SK-MEL-5 (cell line): ENCODE measurements around a stretch of chr20.

DNA sequence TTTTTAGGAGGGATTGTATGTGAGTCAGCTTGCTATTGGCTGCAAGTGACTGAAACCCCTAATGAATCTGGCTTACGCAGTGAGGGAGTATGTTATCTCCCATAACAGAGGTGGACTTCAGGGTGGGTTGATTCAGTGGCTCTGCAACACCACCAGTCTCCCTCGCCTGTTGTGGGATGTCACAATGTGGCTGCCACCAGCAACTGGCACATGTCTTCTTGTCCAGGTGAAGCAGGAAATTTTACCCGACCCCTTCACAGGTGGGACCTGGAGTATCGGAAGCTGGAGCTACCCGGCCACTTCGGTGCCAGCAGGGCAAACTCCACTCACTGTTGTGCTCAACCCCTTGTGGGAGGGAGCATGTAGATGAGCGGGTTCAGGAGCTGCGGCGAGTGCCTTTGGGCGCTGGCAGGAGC, 20.5 kb upstream of the SULF2 start:
RAMPAGE:
- cytosol, long total RNA: no peak
- long total RNA: no peak
- nucleus, long total RNA: no peak

DNA sequence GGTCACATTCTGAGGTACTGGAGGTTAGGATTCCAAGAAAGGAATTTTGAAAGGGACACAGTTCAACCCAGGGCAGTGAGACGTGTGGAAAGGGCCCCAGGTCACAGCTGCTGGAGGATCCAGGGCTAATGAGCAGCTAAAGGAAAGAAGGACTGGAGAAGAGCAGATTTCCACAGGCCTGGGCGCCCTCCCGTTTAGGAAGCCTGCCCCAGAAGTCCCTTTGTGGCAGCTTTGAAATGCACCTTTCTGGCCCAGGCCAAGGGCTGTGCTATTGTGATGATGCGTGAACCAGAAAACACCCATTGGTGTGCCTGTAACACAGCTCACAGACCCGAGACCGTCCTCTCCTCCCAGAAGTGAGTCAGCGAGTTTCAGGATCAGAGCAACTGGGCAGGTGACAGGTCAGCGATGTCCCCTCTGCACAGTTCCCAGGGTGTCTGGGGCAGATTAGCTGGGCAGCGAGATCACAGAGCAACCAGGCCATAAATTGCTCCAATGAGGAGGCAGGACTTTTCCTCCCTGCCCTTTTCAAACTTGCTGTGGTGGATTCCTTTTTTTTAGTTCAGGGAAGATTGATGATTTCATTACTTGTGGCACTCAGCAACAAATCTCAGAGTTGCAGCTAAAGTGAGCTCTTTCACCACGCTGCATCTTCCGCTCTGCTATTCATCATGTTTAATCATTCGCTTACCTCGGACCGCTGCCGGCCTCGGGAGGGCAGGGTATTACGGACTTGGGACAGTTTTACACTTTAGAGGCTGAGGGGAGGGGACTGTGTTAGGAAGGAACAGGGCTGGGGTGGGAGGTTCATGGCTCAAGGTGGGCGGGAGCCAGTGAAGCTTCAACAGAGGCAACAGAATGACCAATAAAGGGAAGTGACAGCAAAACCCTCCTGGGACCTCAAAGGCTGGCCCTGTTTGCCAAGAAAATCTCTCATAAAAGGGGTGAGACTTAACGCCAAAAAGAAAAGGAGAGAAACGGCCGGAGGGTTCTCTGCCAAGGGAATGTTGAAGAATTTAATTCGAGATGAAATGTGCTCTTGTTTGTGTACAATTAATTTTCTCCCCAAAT, 72.1 kb upstream of the SULF2 start:
RAMPAGE:
- cytosol, long total RNA: no peak
- long total RNA: no peak
- nucleus, long total RNA: no peak

DNA sequence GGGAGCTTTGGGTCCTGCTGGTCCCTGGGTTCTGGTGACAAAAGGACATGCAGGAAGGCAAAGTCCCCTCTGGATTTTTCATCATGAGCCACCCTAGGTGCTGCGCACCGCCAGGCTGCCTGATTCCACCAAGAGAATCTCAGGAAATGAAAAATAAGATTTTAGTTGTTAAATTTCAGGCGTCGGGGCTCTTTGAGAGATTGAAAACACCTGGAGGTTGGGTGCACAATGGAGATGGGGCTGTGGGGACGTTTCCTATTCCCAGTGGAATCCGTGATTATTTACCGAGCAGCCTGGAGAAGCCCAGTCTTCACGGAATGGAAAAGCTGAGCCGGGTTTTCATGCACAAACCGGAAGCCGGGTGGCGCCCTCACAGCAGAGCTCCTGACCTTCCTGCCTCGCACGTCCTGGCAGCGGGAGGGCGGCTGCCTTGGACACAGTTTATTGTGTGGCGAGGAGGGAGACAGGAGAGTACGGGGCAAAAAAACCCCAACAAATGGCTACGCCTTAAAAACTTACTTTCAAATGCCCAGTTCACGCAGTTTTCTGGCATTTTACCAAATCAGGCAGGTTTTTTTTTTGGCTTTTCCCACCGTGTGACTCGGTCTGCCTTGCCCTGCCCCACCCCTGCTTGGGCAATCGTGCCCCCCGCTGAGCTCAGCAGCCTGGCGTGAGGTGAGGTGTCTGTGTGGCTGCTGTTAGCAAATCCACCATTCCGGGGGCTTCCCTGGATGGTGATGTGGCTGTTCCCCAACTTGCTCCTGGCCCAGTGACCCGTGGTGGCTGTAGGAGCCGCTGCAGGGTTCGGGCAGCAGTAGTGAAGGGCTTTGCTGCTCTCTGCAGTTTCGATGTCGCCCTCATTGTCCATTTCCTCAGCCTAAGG, 187.0 kb upstream of the SULF2 start:
RAMPAGE:
- cytosol, long total RNA: no peak
- long total RNA: no peak
- nucleus, long total RNA: no peak

RAMPAGE:
- cytosol, long total RNA: no peak
- long total RNA: no peak
- nucleus, long total RNA: no peak
These were observed 234.8 kb upstream of the SULF2 start for GRCh38 chr20:48020088-48020451.

GRCh38 chr20:48292619-48293159, 507.4 kb upstream of the SULF2 start:
RAMPAGE:
- cytosol, long total RNA: no peak
- long total RNA: no peak
- nucleus, long total RNA: no peak

GRCh38 chr20:48359668-48360622, 467.9 kb downstream of the PREX1 start:
RAMPAGE:
- cytosol, long total RNA: no peak
- long total RNA: no peak
- nucleus, long total RNA: no peak

RAMPAGE:
- cytosol, long total RNA: no peak
- long total RNA: no peak
- nucleus, long total RNA: no peak
These were observed 178.6 kb downstream of the PREX1 start for GRCh38 chr20:48649276-48649556.

GRCh38 chr20:48652953-48653594, 174.7 kb downstream of the PREX1 start:
RAMPAGE:
- cytosol, long total RNA: no peak
- long total RNA: no peak
- nucleus, long total RNA: no peak

DNA sequence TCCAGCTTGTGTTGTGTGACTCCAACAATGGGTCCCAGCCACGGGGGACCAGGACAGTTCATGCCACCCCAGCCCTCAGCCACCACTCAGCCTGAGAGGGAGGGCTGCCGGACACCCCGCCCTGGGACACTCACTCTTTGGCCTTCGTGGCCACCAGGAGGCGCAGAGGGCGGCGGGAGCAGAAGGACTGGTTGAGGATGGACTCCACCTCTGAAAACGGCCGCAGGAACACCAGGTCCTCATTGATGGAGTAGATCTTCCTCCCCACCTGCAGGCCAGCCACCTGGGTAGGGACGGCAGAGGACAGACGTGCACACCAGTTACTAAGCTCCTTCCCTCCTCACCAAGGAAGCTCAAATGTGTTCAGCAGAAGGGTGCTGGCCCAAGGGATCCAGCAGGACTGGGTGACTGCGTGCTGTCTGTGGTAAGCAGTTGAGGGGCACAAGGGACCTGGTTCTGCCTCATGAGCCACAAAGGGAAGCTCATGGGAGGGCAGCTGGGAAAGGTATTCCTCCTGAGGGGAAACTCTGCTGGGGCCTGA, 170.8 kb downstream of the PREX1 start:
RAMPAGE:
- cytosol, long total RNA: no peak
- long total RNA: no peak
- nucleus, long total RNA: no peak

DNA sequence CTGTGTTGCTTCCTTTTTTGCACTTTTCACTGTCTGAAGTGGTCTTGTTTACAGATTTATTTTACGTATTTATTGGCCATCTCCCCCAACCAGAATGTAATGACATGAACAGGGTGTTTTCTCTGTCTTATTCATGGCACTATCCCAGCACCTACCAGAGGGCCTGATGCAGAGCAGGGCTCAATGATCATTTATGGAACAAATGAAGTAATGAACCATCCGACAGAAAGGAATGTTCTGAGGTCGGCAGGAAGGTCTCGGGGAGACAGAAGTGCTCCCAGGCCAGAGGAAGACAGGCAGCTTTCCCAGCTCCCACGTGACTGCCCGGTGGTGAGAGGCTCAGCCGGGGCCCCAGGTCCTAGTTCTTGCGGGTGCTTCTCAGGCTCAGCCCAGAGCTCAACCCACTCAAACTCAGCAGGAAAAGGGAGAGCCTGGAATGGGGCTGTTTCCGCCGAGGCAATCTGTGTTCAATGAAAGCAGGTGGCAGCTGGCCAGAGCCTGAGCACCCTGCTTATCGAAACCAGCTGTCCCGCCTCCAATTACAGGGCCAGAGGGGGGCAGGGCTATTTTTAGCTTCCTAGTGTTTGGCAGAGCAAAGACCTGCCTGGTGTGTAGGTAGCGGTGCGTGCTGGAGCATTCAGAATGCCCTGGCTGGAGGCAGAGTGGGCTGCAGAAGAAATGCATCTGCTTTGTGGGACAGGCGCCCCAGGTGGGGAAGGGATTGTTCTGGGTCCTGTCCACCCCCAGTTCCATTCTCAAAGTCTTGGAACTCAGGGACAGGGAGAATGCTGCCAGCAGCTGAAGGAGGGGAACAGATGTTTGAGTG, 145.2 kb downstream of the PREX1 start:
RAMPAGE:
- cytosol, long total RNA: no peak
- long total RNA: no peak
- nucleus, long total RNA: no peak

DNA sequence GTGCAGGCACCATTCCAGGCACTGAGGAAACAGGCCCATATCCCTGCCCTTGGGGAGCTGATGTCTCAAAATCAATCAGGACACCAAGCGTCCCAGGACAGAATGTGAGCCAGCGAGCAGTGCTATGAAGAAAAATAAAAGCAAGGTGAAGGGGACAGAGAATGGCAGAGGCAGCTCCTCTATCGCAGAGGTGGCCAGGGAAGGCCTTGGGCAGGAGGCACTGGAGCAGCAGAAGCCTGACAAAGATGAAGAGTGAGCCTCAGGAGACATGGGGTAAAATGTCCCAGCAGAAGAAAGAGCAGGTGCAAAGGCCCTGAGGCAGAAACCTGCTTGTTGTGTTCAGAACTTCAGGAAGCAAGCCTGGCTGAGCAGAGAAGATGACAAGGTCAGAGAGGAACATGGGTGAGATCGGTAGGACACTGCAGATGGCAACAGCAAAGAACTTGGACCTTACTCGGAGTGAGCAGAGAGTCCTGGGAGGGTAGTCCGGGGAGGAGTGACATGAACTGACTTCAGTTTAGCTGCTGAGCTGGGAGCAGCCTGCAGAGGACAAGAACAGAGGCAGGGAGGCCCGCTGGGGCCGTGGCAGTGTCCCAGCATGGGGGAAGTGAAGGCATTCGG, 106.5 kb downstream of the PREX1 start:
RAMPAGE:
- cytosol, long total RNA: no peak
- long total RNA: no peak
- nucleus, long total RNA: no peak

DNA sequence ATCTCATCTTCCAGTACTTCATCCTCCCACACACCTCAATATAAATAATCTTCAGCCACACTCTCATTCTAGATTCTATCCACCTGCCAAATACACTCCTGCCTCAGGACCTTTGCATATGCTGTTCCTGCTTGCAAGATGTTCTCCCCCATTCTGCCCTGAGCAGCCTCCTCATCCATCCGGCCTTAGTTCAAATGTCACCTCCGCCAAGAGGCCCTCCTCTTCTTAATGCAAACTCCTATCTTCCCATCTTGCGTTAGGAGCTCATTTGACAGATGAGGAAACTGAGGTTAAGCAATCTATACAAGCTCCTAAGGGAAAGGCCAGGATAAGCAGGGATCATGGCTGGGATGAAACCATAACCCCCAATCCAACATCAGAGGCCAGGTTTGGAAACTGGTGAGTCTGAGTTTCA, 77.3 kb downstream of the PREX1 start:
RAMPAGE:
- cytosol, long total RNA: no peak
- long total RNA: no peak
- nucleus, long total RNA: no peak

DNA sequence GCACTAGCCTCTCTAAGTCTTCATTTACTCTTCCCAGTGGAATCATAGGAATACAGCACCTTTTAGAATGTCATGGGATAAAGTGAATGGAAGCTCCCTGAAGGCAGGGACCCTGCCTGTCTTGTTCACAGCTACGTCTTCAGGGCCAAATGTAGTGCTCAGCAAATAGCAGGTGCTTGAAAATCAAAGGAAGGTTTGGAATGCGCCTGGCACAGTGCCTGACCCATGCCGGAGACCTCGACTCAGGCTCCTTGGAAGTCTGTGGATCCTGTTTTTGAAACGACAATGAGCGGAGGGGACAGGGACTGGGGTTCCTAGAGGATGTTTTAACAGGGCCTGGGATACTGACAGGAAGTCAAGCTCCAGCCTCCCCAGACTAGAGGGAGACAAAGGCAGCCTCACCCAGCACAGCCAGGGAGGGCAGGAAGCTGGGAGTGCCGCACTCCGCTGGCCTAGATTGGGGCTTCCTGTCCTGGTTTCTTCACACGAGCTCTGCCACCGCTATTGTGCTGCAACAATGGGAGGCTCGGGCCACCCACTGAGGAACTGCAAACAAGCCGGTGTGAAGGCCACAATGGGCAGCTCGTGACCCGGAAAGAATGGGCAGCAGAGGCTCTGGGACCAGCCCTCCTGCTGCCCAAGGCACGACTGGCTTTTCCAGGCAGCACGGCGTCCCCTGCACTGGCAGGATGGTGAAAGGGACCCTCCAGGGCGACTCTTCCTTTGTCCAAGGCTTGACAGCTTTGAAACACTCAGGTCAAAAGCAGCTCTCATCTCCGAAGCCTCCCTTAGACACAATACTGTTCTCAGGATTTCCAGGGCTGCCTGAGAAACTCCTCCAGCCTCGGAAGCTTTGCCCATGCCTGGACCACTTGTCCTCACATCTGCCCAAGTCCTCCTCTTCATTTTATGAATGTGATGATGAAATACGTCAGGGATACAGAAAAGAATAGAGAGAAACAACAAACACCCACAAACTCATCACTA, 76.6 kb downstream of the PREX1 start:
RAMPAGE:
- cytosol, long total RNA: no peak
- long total RNA: no peak
- nucleus, long total RNA: no peak

DNA sequence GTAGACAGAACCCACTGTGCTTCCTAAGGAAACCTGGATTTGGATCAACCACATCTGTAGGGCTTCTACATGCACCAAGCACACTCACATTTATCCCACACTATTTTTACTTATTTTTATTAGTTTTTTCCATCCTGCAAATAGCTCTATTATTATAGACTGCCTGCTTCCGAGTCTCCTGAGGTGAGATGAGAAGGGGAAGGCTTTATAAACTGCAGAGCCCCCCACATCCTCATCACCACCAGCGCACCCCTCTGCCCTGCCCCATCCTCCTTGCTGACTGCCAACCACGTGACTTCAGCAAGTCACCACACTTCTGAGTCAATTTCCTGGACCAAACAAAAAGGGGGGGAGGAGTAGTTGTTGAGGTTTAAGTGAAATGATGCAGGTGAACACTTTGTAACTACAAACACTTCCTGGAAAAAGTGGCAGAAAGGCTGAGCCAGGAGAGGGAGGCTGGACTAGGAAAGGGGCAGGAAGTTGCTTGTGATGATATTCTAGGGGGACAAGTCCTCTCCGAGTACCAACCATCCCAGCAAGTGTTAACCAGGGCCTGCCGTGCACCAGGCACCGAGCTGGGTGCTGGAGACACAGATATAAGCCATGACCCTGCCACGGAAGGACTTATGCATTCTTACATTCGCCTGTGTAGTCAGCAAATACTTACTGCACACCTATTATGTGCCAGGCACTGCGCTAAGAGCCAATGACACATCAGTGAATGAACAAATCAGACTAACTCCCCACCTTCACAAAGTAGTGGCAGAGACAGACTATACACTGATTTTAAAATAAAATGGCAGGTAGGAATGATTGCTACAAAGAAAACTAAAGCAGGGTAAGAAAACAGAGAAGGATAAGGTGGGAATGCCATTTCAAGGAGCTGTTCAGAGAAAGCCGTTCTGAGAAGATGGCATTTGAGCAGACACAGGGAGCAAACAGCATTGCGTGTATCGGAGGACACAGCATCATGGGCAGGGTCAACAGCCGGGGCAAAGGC, 67.3 kb downstream of the PREX1 start:
RAMPAGE:
- cytosol, long total RNA: no peak
- long total RNA: no peak
- nucleus, long total RNA: no peak

DNA sequence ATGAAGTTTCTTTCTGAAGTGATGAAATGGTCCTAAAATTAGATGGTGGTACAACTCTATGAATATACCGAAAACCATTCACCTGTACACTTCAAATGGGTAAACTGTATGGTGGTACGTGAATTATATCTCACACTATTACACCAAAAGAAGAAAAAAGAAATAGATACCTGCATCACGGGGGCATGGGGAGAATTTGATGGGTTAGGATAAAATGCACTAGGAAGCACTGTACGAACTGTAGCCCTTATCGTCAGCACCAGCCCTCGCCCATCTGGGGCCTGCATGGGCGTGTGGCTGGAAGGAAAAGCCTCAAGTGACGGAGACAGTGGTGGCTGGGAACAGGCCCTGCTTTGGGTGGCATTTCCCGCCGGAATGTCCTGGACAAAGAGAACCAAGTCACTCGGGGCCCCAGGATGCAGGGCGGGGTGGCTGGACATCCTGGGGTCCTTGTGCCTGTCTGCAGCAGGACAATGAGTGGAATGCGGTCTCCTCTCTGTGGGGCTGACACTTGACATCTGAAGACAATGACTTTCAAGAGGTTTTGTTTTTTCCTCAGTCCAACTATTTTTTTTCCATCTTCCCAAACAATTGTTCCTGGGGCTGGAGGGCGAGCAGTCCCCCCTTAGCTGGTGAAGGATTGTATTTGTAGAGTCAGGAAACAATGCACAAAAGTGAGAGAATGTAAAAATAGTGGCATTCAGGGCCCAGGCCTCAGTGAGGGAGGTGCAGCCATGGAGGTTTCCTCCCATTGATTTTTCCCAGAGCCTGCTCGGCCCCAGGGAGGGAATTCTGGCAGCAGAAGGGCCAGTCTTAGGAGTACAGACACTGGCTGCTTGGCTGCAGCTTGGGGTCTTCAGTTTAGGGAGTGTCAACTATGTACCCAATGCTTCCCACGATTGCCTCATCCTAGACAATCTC, 64.5 kb downstream of the PREX1 start:
RAMPAGE:
- cytosol, long total RNA: no peak
- long total RNA: no peak
- nucleus, long total RNA: no peak

DNA sequence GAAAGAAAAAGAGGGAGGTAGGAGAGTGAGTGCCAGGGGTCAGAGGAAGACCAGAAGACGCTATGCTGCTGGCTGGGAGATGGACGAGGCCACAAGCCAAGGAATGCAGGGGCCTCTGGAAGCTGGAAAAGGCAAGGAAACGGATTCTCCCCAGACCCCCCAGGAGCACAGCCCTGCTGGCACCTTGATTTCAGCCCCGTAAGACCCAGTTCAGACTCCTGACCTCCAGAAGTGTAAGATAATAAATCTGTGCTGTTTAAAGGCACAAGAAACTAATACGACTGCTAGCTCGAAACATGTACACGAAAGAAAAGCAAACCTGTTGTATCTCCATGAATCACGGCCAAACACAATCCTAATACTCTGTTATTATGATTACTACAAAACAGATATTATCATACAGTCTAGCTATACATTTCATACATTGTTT, 63.0 kb downstream of the PREX1 start:
RAMPAGE:
- cytosol, long total RNA: no peak
- long total RNA: no peak
- nucleus, long total RNA: no peak

GRCh38 chr20:48768920-48770017, 58.5 kb downstream of the PREX1 start:
RAMPAGE:
- cytosol, long total RNA: no peak
- long total RNA: no peak
- nucleus, long total RNA: no peak

DNA sequence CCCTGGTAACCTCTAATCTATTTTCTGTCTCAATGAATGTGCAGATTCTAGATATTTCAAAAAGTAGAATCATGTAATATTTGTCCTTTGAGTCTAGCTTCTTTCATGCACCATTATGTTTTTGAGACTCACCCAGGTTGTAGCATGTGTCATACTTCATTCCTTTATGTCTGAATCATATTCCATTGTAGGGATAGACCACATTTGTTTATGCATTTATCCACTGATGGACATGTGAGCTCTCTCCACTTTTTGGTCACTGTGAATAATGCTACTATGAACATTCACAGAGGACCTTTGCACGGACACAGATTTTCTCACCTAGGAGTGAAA, 24.2 kb upstream of the ARFGEF2 start:
RAMPAGE:
- cytosol, long total RNA: no peak
- long total RNA: no peak
- nucleus, long total RNA: no peak

DNA sequence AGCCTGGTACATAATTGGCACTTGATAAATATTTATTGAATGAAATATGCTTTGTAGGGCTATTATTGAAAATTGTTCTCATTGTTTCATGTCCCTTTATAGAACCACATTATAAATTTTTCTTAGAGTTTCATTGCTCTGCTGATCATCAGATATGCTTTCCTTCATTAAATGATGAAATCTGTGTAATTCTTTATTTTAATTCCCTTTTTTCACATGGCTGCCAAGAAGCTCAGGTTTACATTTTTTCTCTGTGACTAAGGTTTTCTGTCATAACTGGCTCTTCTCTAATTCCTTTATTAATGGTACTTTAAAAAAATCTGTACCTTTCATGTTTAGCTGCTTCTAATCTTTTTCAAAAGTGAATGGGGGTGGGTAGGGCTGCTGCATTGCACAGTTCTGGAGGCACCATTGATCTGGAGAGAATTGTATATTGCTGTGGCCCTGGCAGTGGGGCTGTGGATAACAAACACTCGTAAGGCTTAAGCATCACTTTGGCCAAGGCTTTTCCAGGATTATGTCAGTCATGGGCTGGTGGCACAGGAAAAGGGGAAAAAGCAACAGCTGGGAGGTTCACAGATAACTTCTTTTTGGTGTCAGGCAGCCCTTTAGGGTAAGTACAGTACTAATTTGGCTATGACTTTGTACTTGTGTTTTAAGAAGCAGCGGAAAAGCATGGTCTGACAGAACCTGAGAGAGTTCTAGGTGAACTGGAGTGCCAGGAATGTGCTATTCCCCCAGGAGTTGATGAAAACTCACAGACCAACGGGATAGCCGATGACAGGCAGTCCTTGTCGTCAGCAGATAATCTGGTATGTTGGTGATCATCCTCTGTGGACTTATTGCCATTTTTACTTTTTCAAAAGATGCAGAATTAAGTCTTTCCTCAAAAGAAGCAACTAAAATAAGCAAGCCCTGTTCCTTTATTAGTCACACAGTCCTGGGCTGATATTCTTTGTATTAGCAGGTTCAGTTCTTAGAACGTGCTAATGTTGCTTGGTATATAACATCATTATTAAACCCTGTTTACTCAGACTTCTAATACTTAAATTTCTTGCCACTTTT, 44.0 kb downstream of the ARFGEF2 start:
RAMPAGE:
- cytosol, long total RNA: no peak
- long total RNA: no peak
- nucleus, long total RNA: no peak

RAMPAGE:
- cytosol, long total RNA: no peak
- long total RNA: no peak
- nucleus, long total RNA: no peak
These were observed 61.0 kb upstream of the CSE1L start for GRCh38 chr20:48985016-48985580.